Neutrophil (primary cell): ENCODE results near the genes OR1Q1, RC3H2 and ADGRD2.

DNA sequence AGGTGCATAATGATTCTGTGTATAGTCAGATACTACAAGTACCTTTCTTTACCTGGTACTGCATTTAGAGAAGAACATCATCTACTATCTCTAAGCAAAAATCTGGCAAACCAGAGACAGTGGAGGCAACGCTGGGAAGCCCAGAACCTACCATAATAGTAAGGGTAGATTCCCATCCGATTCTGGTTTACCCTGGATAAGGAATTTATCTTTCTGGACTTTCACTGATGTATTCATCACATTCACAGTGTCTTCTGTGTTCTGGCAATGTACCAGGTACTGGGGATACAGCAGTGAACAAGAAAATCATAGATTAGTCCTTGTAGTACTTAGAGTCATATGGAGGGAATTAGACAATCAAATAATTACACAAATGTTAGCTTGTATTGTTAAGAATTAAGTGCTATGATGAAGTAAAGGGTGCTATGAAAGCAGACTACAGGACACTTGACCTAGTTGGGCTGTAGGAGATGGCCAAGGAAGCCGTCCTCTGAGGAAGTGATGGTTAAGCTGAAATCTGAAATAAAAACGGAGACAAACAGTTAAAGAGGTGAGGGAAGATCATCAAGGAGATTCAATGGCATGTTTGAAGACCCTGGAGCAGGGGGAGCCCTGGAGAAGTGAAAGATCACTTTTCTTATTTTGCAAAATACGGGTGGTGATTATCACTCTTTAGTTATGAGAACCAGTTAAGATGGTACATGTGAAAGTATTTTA is 1.3 kb downstream of the MRRF start:
- PRO-cap = no peak

DNA sequence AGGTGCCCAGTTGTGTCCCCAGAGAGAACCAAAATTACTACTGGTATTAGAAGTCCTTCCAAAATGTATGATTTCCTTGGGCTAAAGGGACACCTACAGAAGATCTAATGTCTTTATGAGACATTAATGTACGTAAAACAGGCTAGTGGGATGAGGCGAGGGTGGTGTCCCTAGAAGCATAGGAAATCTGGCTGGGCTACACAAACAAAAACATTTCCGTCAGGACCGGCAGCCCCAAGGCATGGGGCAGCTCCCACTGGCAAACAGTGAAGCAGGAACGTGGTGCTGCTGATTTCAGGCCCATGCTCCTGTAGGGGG is 42.2 kb downstream of the MRRF start:
- PRO-cap = no peak

GRCh38 chr9:122614379-122615018 is at the start of gene OR1Q1:
Gene OR1Q1, plus strand, starts transcription at chr9:122614738.
- PRO-cap = no peak

DNA sequence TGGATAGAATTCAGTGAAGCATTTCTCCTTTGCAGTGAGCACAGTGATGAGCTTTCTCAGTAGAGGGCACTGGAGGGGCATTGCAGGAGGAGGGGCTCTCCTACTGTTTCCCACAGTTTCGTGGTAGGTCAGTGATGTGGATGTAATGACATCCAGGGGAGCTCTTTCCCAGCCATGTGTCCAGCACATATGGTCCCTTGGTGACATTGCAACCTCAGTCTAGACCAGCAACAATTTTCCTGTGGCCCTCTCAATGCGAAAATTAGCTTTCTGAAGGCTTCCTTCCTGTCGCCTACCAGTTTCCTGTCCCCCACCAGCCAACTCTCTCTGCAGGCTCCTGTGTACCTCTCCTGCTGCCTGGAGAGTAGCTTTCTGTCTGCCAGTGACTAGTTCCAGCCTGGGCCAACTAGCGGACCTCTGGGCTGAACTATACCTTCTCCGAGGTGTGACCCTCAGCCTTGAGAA is 7.0 kb upstream of the PDCL start:
- PRO-cap = no peak

DNA sequence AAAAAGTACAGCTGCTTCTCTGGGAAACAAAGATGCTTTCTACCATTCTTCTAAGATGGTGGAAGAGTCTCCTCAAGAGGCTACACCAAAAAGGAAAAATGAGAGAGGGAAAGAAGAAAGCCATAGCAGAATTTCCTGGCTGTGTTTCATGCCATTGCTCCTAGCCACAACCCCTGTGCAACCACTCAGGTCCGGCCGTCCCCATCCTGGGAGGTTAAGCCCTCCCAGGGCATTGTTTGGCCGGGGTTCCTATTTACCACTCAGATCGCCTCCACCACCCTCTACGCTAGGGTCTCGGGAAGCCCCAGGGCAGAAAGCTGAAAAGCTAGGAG is 778 bp downstream of the RC3H2 start:
- PRO-cap = no peak

DNA sequence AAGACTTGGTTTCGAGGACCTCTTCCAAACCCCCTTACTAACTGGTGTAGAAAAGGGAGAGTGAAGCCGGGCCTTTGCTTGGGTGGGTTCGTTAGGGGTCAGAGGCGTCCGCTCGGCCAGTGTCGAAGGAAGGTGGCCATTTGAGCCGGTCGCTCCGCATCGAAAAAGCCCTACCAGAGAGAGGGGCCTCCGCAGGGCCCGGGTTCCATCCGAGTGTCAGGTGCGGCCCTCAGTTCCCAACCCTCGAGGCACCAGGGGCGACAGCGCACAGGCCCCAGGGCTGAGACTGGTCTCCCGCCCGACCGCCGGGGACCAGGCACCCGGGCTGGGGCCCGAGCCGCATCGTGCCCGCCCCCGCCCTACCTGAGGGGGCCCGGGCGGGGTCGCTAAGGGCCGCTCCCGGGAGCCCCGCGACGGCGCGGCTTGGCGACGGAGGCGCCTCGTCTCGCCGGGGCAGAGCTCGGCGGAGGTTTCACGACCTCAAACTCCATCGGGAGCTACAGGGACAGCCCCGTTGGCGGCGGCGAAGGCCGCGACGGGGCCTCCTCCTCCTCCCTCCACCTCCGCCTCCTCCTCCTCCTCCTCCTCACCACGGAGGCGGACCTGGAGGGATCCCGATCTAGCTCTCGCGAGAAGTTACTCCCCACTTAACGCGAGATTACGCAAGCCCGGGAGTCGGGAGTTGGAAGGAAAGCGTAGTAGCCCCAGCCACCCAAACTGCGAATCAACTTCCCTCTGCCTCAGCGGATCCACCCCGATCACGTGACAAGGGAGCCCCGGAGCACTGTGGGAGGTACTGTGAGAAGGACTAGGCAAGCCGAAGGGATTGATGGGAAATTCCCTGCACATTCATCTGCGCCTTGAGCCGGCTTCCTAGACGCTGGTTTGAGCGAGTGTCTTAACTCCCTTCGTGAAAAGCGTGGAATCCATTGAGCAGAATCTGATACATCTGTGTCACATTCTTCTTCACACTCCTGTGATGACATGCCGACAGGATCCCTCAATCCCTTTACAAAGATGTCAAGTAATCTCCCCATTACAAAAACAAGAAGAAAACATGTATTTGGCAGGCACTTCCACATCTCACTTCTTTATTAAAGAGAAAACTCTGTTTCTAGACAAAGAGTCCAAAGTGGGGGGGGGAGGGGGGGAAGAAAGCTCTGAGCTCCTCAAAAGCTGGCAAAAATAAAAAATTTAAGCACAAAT is at the start of gene RC3H2:
Gene RC3H2, minus strand, starts transcription at position 613 of the 1,206 bp plus-strand sequence.
- PRO-cap = bidirectional peak, plus-strand start at position 674 of the sequence, minus-strand start at position 579 of the sequence

DNA sequence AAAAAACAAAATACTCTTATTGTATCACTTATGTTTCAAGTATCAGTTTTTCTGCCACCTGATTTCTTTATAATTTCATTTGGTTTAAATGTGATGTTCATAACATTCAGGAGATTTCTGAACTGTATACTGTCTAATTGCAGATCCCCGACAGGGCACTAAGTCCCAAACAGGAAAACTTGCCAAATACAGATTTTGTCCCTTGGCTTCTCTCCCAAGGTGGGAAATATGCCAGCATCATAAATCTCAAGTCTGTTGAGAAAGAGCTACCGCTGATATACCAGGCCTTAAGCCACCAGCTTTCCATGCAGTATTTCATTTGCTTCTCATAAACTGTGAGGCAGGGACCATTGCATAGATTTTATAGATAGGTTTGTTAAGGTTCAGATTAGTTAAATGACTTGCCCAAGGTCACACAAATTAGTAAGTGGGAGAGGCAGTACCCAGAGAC is 16.1 kb downstream of the GPR21 start:
- PRO-cap = no peak

GRCh38 chr9:123139303-123139691 is 105.8 kb downstream of the GPR21 start:
- PRO-cap = no peak

DNA sequence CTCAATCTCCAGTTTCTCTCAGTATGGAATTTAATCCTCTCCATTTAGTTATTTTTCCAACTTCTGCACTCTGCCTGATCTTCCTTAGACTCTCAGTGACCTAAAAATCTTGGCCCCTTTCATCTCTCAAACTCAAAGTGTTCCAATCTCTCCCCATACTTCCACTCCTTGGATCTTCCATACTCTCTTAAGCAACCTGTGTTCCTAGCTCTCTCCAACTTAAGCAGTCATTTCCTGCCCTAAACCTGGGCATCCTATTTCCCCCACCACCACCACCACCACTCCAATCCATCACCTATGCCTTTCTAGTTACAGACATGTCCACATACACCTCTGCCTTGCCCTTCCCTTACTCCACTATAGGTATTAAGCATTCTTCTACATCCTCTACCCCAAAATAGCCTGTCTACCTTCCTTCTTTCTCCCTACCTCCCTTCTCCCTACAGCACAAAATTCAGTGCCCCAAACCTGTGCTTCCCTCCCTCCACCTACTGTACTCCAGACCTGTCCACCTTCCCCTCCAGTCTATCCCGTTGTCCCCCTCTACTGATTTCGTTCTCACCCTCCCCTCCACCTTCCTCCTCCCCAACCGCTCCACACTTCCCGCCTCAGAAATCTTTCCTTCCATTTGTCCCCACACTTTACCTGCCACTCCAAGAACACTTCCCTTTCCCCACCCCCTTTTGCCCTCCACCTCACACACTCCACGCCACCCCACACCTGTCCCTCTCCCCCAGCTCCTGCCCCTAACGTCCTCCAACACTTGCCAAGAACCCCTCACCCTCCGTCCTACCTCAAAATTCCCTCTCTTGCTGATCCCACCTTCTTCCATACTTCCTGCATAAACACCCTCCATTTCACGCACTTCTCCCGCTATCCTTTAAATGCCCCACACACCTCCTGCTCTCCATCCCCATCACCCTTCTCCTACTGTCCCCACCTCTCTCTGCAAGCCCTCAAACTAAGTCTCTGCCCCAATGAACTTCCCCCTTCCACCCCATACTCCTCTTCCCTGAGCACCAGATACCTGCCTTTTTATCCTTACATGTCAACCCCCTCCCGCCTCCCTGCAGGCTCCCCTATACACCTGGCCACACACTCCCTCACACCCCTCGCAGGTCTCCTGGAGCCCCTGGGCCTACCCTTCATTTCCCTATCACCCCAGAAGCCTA is 1.6 kb downstream of the STRBP start:
- PRO-cap = no peak

DNA sequence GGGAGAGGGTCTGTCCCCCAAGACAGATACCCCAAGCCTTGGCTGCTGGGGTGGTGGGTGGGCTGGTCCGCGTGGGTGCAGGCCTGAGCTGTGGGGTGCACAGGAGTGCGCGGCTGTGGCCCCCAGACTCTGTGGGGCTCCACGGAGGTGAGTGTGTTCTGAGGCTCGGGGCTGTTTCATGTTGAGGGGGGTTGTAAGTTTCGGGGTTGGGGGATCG is 296 bp downstream of the CRB2 start:
- PRO-cap = no peak

GRCh38 chr9:123360145-123360724 is 4.2 kb downstream of the CRB2 start:
- PRO-cap = no peak

DNA sequence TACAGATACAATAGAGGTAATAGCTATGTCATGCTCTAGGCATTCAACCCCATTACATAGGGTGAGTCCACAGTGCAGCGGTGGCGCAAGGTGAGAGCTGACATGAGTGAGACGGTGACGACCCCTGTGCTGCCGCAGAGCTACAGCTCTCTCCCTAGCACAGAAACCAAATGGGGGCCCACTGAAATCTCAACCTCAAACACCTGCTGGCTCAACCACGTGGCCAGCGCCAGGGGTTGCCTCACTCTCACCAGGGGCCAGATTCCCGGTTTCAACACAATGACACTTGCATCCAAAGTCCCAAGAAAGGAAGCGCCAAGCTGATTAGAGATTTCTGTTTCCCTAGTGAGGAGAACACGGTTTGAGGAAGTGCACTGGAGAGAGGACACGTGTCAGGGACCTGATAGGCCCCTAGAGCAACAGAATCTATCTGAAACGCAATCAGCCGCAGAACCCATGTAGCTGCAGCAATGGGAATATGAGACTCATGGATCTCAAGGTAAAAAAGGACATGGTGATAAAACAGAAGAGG is 114.2 kb downstream of the CRB2 start:
- PRO-cap = no peak

- PRO-cap = no peak
Observed at GRCh38 chr9:124202397-124203030, 55.2 kb upstream of the NEK6 start.

GRCh38 chr9:124309572-124310130 is 51.9 kb downstream of the NEK6 start:
- PRO-cap = no peak

DNA sequence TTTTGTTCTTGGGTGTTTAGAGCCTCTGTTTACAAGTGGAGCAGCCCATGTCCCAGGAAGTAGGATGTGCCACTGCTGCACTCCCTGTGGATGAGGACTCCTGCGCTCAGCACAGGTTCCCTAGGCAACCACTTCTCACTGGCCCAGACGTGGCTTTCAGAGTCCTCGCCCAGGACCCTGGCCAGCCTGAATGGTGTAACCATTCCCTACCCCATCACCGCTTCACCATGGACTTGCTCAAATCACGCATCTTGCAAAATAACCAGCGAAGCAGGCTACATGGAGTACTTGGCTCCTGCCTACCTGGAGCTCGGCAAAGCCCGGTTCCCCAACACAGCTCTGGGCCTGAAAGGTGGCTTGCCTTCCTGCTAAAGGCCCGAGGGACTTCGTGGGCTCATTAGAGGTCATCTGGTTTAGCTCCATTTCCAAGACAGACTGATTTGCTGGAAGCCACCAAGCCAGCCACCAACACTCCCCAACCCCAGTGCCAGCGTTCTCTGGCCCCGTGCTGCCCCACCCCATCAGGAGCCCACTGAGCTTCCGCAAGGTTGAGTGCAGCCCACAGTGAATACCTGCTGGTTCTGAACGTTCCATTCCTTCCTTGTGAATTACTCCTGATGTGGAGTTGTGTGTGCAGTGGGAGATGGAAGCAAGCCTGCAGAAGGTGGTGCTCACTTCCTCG is 59.8 kb downstream of the PSMB7 start:
- PRO-cap = no peak

GRCh38 chr9:124371736-124372547 is 43.3 kb downstream of the PSMB7 start:
- PRO-cap = no peak

GRCh38 chr9:124450034-124450688 is at the start of gene ADGRD2:
Gene ADGRD2, plus strand, starts transcription at chr9:124450451.
- PRO-cap = no peak

- PRO-cap = no peak
Observed at GRCh38 chr9:124734051-124734570, 37.0 kb downstream of the NR6A1 start.

- PRO-cap = no peak
Observed at GRCh38 chr9:124810580-124811422, 33.9 kb downstream of the OLFML2A start.

DNA sequence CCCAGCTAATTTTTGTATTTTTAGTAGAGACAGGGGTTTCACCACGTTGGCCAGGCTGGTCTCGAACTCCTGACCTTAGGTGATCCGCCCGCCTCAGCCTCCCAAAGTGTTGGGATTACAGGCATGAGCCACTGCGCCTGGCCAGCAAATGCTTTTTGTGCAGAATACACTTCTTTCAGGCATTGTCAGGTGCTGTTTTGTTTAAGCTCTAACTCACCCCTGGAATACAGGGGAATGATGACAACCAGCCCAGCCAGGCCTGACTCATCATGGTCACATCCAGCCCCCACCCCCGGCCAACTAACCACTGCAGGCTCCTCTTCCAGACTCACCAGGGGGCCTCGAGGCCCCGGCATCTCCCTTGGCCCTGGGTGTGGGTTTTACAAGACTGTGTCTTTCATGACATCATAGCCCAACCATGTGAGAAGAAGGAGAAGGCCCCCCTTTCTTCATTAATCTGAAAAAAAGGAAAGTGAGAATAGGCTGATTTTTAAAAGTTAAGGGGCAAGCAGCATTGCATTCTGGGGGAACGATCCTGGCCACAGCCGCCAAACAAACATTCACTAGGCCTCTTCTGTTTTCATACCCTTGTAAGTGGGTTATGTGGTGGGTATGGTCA is 35.5 kb downstream of the OLFML2A start:
- PRO-cap = no peak